Hematopoietic multipotent progenitor cell (in vitro differentiated cells): ENCODE results near the genes RNF207 and DNAJC11.

DNA sequence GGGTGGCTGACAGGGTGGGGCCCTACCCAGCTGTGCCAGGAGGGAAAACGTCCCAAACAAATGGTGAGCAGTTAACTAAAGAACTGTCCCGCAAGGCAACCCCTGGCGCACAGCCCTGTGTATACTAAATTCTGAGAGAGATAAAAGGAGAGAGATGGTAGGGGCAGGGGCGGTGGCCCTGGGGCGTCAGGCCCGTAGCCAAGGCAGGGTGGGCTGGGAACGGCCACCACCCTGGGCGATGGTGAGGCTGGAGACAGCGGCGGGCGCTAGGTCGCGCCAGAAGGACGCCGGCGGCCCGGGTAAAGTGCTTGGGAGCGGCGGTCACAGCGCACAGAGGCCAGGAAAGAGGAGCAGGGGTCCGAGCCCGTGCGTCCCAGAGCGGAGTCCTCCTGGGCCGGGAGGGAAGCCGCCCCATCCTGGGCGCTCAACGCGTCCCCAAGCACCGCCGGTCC is 1.1 kb downstream of the CHD5 start:
- CAGE, long polyA plus RNA: no peak

- CAGE, long polyA plus RNA: no peak
Measured at GRCh38 chr1:6205723-6206930, at the start of gene RNF207. Gene RNF207, plus strand, starts transcription at chr1:6206119.

- CAGE, long polyA plus RNA: no peak
Measured at GRCh38 chr1:6240172-6240993, 3.6 kb upstream of the HES3 start.

DNA sequence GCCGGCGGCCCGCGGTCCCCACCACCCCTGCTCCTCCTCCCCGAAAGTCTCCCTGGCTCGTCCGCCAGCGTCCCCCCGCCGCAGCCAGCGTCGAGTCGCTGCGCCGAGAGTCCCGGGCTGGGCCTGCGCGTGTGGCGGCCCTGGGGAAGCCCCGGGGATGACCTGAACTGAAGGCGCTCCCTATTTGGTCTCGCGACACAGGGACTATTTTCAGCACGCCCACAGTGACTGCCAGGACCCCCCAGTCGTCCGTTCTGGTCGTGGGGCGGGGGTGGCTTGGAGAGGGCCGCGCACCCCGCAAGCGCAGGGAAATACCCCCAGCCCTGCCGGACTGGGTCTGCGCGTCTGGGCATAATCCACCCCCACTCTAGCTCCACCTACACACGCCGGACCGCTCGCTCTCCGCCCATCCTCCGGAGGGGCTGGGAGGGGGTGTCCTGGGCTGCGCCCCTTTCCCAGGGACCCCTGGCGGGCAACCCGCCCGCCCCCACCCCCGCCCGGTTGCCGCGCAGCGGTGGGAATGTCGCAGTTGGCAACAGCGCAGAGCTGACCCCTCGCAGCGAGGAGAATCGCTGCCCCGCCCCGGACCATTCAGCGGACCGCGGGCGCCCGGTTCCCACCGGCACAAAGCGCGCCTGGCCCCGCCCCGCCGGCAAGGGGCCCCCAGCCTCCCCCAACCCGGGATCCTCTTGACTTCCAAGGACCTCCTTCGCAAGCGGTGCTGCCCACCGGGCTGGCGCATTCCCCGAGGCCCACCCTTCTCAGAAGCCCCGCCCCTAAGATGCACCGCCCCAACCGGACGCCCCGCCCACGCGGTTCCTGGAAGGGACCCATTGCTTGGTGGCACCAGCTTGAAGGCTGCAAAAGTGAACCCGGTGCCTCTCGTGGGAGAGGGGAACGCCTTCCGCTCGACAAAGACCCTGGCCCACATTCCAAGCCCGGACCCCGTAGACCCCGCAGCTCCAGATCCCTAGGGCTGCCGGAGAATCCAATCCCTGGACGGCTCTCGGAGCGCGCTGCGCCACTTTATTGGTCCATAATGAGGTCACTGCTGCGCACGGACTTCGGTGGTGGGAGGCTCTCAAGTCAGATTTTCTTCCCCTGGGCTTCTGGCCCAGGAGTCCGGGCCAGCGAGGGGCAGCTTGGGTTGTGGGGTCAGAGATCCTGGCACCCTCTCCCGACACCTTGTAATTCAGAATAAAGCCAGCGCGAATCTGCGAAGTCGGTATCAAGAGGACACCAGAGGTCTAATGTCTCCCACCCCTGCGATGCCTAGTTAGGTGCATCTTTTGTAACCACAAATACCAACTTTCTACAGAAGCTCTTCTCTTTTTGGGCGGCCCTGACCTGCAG is 1.8 kb downstream of the HES3 start:
- CAGE, long polyA plus RNA: no peak

DNA sequence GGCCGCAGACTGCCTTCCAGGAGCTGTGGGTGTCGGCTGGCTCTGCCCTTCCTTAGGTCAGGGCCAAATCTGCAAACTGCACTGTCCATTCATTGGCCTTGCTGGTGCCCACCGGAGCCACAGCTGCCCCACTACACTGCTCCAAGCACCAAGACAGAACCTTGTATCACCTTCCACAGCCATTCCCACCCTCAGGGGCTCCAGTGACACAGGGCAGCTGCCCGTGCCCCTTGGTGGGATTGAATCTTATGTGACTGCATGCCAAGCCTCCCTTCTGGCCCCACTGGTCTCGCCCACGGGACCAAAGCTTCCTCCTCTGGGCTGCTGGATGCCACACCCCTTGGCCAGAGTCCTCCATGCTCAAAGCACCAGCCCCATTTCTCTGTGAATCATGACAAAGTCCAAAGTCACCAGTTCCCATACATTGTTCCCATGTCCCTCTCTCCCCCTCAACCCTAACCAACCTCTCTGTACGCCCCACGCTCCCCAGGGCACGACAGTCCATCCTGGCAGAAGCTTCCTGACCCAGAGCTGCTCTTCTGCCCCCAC is 20.8 kb upstream of the GPR153 start:
- CAGE, long polyA plus RNA: no peak

DNA sequence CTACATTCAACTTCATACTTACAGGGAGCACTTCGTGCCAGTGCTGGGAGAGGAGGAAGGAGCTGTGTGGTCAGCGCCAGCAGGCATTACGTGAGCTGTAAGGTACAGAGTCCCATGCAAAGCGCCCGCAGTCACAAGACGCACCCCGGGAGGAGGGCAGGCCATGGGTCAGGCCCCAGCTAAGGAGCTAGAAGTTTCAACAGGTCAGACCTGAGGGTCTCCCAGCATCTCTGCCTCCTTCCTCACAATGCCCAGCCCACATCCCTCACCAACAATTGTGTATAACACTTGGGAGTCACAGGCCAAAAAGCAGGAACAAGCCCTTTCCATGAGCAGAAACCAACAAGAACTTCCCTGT is 21.8 kb upstream of the GPR153 start:
- CAGE, long polyA plus RNA: no peak

DNA sequence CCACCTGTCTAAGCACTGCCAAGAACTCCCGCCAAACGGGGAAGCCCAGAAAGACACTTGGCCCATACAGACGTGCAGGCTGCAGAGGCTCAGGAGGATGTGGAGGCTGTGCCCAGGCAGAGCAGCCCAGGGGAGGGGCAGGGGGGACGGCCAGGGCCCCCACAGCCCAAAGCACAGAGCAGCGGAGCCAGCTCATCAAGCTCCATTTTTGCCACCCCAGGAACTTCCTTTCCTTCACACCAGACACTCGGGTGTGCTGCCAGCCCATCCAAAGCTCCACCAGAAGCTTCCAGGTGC is 59.3 kb downstream of the ACOT7 start:
- CAGE, long polyA plus RNA: no peak

DNA sequence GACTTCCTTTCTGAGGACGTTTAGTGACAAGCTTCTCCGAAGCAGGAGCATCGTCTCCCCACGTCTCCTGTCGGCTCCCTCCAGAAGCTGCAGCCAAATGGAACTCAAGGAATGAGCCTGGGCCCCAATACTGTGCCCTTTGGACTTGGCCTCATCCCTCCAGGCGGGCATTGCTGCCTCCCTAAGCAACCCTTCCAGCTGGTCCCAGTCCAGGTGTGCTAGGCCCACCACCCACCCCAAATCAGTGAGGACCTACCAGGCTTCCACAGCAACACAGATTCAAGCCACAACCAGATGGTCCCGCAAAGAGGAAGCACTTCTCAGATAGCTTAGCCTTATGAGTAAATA is 33.0 kb downstream of the ACOT7 start:
- CAGE, long polyA plus RNA: no peak

DNA sequence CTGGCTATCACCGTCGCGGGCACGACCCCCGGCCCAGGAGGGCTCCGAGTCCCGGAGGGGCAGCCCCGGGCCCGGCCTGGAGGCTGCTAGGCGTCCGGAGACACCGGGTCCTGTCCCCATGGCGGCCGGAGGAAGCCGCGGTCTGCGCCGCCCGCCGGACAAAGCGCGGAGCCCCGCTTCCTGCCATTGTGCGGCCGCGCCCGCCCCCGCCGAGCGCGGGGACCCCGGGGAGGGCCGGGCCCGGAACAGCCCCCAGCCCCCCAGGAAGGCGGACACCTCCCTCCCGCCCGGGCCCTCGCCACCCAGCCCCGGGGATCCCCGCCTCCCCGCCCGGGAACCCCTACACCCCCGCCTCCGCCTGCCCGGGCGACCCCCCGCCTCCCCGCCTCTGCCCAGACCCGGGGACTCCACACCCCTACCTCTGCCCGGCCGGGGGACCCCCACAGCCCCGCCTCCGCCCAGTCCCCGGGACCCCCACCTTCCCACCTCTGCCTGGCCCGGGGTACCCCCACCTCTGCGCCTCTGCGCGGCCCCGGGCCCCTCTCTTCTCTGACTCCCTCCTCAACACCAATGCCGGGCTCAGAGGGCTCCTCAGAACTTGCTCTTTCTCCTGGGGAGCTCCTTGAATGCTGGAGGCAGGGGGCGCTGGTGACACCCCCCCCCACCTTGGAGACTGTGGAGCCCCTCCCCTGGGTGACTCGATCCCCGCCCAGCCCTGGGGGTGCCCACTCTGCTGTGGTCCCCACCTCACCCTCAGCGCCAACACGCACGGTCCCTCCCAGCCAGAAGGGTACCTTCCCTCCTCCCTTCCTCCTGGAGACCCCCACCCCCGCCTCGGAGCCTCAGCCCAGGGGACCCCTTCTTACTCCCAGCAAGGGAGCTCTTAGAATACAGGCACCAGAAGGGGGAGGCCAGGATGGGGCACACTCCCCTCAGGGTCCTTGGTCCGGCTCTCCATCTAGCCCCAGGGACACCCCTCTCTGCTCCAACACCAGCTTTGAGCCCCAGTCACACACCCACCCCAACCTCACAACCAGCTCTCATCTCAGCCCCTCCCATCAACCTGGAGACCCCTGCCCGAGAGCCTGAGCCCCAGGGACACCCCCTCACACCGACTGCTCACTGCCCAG is 5.8 kb downstream of the PLEKHG5 start:
- CAGE, long polyA plus RNA: no peak

GRCh38 chr1:6487691-6488194 is 3.7 kb downstream of the PLEKHG5 start:
- CAGE, long polyA plus RNA: no peak

GRCh38 chr1:6523679-6524798 is 30.3 kb downstream of the NOL9 start:
- CAGE, long polyA plus RNA: no peak

DNA sequence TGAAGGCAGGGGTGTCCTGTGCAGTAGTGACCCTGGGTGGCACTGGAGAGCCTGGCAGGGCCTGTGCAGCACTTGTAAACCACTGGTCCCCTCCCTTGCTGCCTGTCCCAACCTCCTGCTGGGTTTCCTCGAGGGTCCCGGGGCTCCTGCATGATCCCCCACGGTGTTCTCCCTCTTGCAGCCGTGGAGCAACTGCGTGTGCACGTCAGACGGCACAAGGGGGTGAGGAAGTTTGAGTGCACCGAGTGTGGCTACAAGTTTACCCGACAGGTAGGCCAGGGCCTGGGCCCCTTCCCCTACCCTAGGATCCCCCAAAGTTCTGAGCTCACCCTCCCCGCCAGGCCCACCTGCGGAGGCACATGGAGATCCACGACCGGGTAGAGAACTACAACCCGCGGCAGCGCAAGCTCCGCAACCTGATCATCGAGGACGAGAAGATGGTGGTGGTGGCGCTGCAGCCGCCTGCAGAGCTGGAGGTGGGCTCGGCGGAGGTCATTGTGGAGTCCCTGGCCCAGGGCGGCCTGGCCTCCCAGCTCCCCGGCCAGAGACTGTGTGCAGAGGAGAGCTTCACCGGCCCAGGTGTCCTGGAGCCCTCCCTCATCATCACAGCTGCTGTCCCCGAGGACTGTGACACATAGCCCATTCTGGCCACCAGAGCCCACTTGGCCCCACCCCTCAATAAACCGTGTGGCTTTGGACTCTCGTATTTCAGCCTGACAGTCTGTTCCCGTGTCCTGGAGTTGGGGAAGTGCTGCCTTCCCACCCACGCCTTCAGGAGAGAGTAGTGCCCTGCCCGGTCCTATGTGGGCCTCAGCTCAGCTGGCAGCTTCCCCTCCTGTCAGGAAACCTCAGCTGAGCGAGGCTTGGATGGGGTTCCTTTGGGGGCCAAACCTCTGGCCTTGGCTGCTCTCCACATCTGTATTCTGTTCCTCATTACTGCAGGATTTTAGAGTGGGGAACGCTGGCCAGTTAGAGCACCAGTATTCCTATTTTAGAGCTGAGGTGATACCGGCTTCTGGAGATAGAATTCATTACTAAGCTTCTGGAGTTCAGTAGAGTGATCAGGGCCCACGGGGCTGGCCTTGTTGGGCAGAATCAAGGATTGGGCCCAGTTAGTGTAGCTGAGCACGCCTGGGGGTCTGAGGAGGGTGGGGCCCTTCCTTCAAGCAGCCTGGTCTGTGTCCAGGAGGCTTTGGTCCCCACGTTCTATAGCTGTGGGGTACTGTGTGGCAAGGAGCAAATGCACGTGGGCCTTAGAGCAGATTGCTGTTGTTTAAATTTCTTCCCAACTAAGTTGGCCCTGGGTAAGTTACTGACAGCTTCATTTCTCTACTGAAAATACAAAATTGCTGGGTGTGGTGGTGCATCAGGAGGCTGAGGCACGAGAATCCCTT is 9.3 kb downstream of the ZBTB48 start:
- CAGE, long polyA plus RNA: no peak

- CAGE, long polyA plus RNA: no peak
Measured at GRCh38 chr1:6619645-6620760, 4.7 kb upstream of the THAP3 start.

GRCh38 chr1:6625280-6626162 is 853 bp downstream of the THAP3 start:
- CAGE, long polyA plus RNA: no peak

- CAGE, long polyA plus RNA: start-site peak on the minus strand at chr1:6701799-6701814, 250 reads
Measured at GRCh38 chr1:6701088-6702097, at the start of gene DNAJC11. Gene DNAJC11, minus strand, starts transcription at chr1:6701816.

DNA sequence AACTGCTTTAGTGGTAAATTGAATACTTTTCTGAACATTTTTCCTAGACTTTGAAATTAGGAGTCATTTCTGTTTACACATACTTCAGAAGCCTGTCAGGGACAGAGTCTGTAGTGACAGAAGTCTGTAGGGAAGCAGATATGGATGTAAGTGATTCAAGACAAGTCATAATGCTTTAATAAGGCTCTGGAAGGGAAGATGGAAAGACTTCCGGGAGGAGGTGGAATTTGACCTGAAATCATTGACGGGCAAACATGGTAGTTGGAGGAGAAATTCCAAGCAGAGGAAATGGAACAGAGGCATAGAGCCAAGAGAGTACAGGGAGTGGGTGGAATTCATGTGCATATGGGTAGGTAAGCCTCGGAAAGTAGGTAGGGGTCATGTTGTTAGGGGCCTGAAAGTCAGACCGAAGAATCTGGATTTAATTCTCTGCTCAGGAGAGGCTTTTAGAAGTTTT is 22.5 kb downstream of the CAMTA1 start:
- CAGE, long polyA plus RNA: no peak

DNA sequence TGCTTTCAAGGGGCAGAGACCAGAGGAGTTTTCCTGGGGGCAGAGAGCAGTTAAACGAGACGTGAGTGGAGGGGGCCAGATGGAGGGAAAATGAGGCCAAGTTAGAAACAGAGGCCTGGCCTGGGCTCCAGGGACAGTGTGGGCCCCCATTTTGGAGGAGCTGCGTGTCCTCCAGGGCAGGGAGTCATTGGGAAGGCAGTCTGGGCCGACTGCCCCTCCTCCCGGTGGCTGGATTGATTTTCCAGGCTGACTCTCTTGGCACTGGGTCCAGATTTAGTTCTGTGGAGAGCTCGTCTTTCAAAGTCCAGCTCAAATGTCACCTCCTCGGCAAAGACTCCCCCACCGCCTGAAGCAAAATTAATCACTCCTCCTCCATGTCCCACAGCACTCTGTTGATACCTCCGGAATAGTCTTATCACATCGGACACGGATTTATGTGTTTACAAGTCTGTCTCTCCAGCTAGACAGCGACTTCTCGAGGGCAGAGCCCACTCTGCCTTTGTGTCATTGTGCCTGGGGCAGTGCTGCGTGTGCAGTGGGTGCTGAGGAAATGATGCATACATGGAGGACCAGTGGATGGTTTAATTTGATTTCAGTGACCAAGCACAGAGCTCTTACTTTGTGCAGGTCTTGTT is 175.1 kb downstream of the CAMTA1 start:
- CAGE, long polyA plus RNA: no peak

DNA sequence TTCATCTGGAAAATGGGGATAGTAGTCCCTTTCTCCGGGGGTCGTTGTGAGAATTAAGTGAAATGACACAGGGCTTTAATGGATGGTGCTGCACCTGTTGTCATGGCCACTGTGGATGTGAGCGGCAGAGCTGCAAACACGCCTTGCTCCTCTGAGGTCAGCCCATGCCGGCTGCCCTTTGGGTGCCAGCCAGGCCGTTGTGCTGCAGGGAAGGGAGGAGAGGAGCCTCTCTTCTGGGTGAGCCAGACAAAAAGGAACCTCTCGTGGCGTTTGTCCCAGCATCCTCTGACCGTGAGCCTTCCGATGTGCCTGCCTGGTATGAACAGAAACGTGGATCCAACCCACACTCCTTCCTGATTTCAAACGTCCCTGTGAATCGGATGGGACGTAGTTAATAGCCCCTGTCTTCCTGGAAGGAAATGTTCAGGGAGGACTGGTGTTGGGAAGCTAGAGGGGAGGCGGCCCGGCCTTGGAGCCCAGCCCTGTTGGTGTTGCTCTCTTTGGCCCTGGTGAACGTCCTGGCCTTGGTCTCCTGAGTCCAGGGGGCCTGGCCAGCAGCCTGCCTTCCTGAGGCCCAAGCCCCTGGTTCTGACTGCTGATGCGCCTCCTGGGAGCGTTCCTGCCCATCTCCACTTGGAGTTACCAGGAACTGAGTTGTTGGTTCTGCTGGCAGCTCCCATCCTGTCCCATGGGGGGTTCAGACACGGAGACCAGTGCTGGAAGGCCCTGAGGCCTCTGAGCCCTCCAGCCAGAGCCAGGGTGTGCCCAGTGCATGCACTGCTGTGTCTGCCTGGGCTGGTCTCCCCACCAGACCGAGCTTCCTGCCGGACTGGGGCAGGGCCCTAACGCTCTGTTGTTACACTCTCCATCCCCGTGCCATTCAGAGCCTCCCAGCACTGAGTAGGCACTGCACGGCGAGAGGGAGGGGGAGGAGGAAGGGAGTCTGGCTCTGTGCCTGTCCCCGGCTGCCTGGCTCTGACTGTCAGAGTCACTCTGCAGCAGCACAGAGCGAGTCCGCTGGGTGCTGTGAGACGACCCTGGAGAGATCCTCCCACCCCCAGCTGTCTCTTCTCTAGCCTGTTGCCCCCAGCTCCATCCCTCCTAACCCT is 382.6 kb upstream of the VAMP3 start:
- CAGE, long polyA plus RNA: no peak

DNA sequence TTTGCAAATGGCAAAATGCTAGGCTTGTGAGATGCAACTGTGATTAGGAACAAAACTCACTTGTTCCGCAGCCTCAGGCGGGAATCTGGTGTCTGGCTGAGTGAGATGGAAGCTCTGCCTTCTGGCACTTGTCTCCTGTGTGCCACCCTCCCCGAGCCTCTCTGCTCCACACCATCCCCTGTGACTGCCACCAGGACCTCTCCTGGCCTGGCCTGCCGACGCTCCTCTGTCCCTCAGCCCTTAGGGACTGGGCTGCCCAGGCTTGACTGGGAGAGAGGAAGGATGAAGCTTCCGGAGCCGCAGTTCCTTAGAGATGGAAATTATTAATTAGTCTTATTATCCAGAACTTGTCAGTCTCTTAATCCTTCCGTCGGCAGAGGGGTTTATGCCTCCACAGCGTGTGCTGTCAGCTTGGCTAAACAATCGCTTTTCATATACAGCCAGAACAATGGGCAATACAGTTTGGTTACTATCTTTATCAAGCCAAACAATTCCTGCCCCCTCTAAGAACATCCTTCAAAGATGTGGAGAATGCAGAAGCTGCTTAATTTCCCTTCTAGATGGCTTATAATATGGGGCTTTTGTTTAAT is 292.8 kb upstream of the VAMP3 start:
- CAGE, long polyA plus RNA: no peak

DNA sequence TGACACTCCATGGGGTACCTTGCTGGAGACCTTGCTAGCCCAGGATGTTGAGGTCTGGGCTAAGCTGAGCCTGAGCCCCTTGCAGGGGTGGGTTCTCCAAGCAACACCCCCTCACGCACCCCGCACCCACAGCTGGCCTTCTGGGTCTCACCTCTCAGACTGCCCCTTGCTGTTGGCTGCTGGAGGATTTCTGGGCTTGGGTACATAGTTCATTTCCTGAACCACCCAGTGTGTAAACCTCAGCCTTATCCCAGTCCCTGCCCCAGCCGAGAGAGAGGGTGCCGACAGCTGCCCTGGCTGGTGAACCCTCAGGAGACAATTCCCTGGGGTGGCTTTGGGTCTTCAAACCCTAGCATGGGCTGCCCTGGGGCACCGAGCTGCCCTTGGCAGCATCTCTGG is 92.4 kb upstream of the VAMP3 start:
- CAGE, long polyA plus RNA: no peak